Aorta (tissue), 1 donor: ENCODE measurements around a stretch of chr9.

GRCh38 chr9:126523465-126524168 lies 90.1 kb upstream of the LMX1B start:
- PRO-cap: no peak

- PRO-cap: no peak
Measured at GRCh38 chr9:126615276-126615830, 1.6 kb downstream of the LMX1B start.

DNA sequence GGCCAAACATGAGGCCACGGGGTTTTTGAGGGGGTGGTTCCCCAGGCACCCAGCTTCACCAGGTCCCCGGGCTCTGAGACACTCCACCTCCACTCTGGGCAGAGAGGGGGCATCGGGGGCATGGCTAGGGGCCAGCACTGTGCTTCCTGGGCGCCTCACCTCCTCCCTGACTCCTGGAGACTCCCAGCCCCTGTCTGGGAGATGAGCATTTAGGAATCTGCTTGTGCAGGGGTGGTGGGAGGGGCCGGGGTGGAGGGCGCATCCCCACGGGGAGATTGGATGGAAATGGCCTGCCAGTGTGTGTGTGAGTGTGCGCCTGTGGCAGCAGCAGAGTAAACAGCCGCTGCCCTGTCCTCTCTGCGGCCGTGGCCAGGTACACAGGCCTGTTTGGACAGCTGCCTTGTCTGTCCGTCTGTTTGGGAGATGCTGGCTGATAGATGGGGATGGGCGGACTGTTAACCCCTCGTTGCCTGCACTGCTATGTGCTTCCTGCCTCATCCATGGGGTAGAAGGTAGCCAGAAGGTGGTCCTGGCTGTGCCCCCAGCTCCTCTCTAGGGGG lies 59.9 kb downstream of the LMX1B start:
- PRO-cap: no peak

DNA sequence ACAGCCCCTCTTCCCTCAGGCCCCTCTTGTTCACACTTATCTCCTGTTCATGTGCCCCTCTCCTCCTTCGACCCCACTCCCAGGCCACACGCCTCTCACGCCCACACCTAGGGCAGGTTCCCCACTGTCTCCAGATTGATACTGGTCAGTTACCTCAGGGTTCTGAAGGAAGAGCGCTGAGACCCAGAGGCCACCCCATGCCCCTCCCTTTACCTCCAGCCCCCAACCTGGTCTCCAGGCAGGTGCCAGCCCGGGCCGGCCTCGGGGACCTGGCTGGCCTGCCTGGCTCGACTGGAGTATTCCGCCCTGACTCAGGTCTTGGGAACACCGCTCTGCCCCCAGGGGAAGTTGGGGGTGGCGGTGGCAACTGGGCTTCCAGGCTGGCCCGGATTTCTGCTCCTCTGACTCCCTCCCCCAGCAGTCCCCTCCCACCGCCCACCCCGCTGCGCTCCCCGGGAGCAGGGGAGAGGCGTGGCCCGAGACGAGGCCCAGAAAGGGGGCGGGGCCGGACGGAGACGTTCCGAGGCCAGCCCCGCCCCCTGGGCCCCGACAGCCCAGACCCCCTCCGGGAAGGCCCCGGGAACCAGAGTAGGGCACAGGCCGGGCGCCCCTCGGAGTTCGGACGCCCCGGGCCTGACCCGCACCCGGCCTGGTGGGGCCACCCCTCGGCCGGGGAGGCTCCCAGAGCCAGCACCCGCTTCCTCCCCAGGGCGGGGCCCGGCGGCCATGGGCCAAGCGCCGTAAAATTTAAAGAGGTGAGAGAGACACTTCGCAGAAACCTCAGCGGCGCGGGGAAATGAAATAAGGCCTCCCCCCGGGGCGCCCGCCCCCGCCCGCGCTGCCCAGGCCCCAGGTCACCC lies 82.5 kb upstream of the ZBTB43 start:
- PRO-cap: bidirectional peak, plus-strand start at position 586 of the sequence, minus-strand start at position 369 of the sequence

- PRO-cap: no peak
Measured at GRCh38 chr9:126752283-126752912, 52.4 kb upstream of the ZBTB43 start.

DNA sequence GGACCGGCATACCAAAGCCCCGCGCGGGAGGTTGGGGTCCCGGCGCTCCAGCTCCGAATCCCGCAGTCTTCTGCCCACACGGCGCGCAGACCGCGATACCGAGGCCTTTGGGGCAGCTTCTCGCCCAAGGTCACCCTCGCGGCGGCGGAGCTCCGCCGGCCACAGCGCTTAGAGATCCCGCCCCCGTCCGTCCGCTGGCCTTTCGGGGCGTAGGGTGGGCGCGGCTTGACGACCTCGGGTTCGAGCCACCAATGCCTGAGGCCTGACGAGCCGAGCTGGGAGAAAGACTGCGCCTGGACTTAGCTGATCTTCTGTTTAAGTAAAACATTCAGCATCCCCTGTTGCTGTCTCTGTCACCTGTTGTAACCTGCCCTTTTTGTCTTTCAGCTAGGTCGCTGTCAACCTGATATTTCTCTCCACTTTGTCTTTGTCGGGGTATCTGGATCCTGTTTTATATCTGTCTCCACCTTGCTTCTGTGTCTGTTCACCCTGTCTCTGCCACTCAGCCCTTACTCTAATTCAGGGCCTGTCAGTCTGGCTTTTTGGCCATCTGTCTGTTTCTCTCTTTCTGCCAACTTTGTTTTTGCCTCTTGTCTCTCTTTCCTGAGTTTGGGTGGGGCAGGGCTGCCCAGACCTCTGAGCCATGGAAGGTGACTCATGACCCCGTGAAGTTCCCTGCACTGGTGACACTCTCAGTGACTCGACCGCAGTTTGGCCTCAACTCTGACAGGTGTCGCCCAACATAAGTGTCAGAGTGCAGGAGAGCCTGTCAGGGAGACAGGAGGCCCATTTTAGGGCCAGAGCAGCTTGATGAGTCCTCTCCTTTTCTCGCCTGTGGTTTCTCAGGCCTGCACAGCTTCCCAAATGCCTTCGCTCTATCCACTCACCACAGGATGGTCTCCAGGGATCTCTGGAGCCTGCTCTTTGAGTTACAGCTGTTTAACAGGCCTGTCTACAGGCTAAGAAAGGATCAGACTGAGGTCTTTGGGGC lies 707 bp downstream of the ZBTB43 start:
- PRO-cap: no peak

DNA sequence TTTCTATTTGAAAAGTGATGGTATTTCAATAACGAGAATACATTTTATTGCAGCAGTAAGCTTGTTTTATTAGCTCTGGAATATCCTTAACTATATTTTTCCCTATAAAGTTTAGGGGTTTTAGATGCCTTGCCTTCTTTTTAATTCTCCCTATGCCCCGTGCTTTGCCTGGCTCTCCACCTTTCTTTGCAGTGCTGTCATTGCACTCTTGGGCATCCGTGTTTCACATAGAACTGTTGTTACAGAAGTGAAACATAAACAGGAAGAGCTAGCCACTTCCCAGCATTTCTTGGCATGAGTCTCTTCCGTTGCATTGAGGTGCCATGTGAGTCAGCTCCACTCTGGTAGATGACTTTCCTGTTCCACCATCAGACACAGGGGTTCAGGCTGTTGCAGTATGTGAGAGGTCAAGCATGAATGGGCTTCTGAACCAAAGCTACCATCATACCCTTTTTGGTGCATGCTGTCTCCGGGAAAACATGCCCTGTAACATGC lies 73.4 kb downstream of the ANGPTL2 start:
- PRO-cap: no peak

DNA sequence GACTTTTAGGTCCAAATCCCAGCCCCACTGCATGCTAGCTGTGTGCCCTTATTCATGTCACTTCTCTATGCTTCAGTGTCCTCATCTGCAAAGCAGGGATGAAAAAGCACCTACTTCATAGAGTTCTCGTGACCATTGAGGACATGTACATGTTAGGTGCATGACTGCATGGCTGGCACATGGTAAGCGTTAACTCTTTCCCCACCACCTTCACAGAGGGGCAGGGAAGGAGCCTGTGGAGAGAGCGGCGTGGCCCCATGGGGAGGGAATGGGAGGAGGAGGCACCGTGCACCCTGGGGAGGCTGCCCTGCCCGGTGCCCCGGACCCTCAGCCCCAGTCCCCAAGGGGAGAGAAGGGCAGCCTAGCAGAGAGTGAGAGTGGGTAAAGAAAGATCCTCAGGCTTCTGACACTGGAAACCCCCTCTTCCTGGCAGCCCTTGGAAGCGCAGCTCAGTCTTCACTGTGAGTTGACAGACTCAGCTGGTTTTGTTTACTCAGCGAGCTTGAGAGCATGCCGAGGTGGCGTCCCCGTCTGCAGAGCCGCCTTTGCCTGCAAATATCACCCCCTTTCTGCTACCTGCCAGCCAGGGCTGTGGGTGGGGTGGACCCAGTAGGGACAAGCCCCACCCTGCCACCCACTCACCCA lies 10.6 kb upstream of the ANGPTL2 start:
- PRO-cap: no peak

DNA sequence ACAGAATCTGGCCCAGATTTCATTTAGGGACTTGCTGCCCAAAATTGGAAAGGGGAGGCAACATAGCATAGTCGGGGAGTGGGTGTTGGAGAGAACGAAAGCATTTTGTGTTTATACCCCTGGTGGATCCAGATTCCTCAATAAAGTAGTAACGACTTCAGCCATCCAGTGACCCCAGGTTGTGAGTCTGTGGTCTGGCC lies 13.4 kb upstream of the ANGPTL2 start:
- PRO-cap: no peak

- PRO-cap: no peak
Measured at GRCh38 chr9:127166681-127167402, 44.4 kb upstream of the ANGPTL2 start.

- PRO-cap: no peak
Measured at GRCh38 chr9:127186014-127187166, 64.0 kb upstream of the ANGPTL2 start.

GRCh38 chr9:127210083-127211158 lies 54.2 kb upstream of the GARNL3 start:
- PRO-cap: no peak

- PRO-cap: no peak
Measured at GRCh38 chr9:127247415-127247642, 17.2 kb upstream of the GARNL3 start.

DNA sequence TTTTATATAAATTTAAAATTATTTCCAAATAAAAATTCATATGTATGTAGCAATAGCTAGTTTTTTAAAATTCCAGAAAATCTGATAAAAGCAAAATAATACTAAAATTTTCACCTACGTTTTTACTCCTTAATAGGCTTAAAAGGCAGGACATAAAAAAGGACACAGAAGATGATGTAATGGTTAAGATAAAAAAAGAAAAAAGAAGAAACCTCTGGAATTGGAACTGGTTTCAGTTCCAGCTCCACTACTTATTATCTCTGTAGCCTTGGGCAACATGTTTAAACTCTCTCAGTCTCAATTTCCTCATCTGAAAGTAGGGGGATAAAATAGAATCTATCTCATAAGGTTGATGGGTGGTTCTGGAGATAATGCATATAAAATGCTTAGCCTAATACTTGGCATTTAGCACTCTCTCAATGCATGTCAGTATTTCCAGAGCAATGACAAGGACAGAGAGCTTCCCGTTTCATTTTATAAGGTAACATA lies 44.5 kb downstream of the GARNL3 start:
- PRO-cap: no peak

- PRO-cap: no peak
Measured at GRCh38 chr9:127360698-127361388, 36.1 kb upstream of the SLC2A8 start.

GRCh38 chr9:127506927-127507521 lies 55.7 kb downstream of the LRSAM1 start:
- PRO-cap: no peak

DNA sequence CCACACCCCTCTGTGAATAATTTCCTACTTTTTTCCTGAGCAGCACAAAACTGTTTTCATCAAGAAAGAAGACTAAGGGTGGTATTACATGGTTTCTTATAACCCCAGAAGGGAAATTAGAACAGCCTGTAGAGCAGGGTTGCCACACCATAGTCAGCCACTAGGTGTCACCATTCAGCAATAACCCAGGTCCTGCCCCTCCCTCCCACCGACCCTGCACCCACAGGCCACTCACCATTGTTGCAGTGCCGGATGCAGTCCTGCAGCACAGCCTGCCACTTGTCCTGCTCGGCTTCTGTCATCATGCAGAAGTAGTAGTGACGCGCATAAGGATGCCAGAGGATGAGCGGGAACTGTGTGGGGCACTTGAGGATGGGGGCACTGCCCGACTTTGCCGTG lies 45.4 kb downstream of the NIBAN2 start:
- PRO-cap: no peak

DNA sequence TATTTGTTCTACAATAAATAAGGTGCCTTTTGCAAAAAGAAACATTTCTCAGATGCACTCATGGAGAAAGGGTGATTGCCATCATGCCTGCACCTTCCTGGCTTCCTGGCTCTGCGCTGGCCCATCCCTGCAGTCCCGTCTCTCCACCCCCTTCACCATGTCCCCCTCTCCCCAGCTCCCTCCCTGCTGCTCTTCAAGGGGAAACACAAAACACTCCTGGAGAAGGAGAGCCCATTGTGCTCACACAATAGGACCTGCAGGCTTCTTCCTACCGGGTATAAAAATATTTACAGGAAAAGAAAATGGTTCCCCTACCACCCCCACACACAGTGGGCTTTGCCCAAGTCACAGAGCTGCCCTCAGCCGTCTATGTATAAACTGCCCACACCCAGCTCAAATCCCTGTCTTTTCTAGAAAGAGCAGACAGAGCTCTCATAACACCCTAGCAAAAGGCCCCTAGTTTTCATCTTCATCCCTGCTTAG lies 40.5 kb downstream of the NIBAN2 start:
- PRO-cap: no peak

DNA sequence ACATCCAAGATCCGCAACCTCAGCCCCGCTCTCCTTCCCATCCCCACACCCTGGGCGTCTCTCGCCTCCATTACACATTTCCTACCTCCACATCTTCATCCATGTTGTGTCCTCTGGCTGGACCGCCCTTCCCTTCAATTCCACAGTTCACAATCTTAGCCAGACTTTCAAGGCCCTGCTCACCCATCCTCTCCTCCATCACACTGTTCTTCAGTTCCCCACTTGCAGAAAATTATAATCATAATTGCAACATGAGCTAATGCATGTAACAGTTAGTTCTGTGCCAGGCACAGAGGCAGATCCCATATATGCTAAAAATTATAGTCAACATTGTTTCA lies 25.3 kb downstream of the NIBAN2 start:
- PRO-cap: unidirectional peak, minus-strand start at position 205 of the sequence

- PRO-cap: no peak
Measured at GRCh38 chr9:127549034-127549740, 19.7 kb downstream of the NIBAN2 start.